ENCODE results near the genes IL4 and AFF4.

DNA sequence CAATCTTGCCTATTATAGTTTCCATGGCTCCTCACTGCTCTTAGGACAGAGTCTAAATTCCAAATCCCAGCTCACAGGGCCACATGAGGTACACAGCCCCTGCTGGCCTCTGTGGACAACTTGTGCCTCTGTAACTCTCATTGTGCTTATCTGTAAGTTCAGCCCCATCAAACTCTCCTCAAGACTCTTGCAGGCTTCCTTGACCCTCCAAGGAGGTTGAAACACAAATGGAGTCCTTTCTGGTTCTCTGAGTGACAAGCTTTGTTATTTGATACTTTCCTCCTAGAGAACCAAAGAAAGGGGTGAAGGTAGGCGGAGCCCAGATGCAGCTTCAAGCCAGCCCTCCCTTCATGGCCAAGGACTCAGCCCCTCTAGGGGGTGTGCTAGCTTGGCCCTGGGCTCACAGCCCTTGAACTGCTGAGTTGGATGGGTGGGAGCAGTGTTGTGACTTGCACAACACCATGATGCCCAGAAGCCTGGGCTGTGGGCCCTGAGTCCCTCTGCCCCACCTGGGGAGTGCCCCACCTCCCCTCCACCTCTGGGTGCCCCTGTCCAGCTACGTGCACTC is 15.8 kb upstream of the SLC22A4 start:
- RRBS: no CpG with 5 or more reads among the region's 2 CpGs

GRCh38 chr5:132385015-132385507 is 15.6 kb downstream of the SLC22A5 start:
- RRBS: no CpG with 5 or more reads among the region's 14 CpGs

GRCh38 chr5:132392293-132392790 is 22.8 kb downstream of the SLC22A5 start:
- RRBS: no CpG with 5 or more reads among the region's 8 CpGs

- RRBS: no CpG with 5 or more reads among the region's 2 CpGs
Measured at GRCh38 chr5:132415090-132415398, 45.5 kb downstream of the SLC22A5 start.

- RRBS: no CpG with 5 or more reads among the region's 16 CpGs
Measured at GRCh38 chr5:132440209-132440873, 50.2 kb downstream of the IRF1 start.

GRCh38 chr5:132457979-132458613 is 32.5 kb downstream of the IRF1 start:
- RRBS: no CpG with 5 or more reads among the region's 4 CpGs

- RRBS: no CpG with 5 or more reads among the region's 8 CpGs
Measured at GRCh38 chr5:132462512-132463085, 28.0 kb downstream of the IRF1 start.

- RRBS: no CpG with 5 or more reads among the region's 9 CpGs
Measured at GRCh38 chr5:132469443-132470496, 20.8 kb downstream of the IRF1 start.

- RRBS: 2% methylated on average over 2 of the region's 25 CpGs
Measured at GRCh38 chr5:132496131-132496697, 5.6 kb upstream of the IRF1 start.

DNA sequence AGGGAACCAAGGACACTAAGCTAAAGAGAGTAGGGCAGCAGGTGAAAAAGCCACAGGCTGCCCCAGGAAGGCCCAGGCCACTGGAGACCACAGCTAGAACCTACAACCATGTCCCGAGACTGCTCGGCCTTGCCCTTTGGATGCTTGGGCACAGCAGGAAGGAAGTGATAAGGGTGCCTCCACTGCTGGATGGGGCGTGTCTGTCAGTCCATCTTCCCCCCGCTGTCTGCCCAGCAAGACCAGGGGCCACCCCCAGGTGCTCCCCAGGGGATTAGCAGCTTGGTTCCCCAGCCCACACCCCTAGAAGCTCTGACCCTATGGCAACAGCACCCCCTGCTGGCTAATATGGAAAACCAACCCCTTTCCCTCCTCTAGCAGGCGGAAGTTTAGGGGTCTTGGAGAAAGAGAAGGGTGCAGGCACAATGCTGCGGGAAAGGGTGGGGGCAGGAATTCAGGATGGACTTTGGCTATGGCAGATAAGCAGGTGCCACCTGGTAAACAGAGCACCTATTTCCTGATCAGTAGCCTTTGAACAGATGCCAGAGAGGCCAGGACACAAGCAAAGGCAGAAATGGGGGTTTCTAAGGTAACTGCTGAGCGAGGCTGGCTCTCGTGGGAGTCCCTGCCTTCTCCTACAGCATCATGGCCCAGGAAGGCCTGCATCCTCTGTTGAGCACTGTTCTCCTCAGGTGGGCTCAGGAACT is 10.6 kb upstream of the IRF1 start:
- RRBS: no CpG with 5 or more reads among the region's 8 CpGs

DNA sequence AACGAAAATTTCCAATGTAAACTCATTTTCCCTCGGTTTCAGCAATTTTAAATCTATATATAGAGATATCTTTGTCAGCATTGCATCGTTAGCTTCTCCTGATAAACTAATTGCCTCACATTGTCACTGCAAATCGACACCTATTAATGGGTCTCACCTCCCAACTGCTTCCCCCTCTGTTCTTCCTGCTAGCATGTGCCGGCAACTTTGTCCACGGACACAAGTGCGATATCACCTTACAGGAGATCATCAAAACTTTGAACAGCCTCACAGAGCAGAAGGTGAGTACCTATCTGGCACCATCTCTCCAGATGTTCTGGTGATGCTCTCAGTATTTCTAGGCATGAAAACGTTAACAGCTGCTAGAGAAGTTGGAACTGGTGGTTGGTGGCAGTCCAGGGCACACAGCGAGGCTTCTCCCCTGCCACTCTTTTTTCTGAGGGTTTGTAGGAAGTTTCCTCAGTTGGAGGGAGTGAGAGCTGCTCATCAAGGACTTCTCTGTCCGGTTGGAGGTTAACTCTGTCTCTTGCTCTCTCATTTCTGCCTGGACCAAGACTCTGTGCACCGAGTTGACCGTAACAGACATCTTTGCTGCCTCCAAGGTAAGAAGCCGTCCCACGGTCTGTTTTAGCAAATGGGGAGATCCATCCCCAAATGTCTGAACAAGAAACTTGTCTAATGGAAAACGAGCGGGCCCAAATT is at the start of gene IL4:
TSS of gene IL4 (plus strand) at position 85 of the 702 bp plus-strand sequence.
- RRBS: no CpG with 5 or more reads among the region's 16 CpGs

DNA sequence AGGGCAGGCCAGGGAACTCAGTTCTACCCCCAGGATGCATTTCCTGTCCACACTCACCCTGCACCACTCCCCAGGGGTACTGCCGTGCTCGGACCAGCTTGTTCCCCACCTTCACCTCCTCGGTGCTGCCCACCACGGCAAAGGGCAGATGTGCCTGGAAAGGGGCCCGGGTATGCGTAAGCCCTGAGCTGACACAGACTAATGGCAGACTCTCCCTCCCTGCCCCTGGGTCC is 14.4 kb downstream of the CCNI2 start:
- RRBS: no CpG with 5 or more reads among the region's 6 CpGs

GRCh38 chr5:132782151-132782580 is 5.1 kb upstream of the SEPTIN8 start:
- RRBS: no CpG with 5 or more reads among the region's 6 CpGs

GRCh38 chr5:132807010-132807731 is 5.9 kb upstream of the SOWAHA start:
- RRBS: 73% methylated on average over 3 of the region's 11 CpGs

DNA sequence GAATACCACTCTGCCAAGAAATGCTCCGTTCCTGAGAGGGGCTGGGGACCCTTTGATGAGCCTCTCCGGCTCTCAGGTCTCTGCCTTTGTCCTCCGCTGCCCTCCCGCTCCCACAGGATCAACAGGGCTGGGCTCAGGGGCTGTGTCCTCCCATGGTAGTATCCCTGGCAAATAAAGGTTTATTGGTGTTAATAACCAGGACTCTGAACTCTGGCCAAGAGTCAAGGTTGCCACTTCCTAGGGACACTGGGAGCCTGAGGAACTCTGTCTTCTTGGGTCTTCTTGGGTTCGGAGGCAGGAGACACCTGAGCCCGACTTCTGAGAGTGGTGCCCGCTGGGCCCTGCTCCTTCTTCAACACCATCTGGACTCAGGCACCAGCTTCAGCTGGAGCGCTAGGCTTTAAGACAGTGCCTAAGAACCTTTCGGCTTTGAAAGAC is 1.0 kb upstream of the SHROOM1 start:
- RRBS: no CpG with 5 or more reads among the region's 9 CpGs

- RRBS: no CpG with 5 or more reads among the region's 5 CpGs
Measured at GRCh38 chr5:132892954-132893325, 19.5 kb downstream of the LEAP2 start.

- RRBS: no CpG with 5 or more reads among the region's 7 CpGs
Measured at GRCh38 chr5:132936873-132937328, 26.5 kb downstream of the AFF4 start.

DNA sequence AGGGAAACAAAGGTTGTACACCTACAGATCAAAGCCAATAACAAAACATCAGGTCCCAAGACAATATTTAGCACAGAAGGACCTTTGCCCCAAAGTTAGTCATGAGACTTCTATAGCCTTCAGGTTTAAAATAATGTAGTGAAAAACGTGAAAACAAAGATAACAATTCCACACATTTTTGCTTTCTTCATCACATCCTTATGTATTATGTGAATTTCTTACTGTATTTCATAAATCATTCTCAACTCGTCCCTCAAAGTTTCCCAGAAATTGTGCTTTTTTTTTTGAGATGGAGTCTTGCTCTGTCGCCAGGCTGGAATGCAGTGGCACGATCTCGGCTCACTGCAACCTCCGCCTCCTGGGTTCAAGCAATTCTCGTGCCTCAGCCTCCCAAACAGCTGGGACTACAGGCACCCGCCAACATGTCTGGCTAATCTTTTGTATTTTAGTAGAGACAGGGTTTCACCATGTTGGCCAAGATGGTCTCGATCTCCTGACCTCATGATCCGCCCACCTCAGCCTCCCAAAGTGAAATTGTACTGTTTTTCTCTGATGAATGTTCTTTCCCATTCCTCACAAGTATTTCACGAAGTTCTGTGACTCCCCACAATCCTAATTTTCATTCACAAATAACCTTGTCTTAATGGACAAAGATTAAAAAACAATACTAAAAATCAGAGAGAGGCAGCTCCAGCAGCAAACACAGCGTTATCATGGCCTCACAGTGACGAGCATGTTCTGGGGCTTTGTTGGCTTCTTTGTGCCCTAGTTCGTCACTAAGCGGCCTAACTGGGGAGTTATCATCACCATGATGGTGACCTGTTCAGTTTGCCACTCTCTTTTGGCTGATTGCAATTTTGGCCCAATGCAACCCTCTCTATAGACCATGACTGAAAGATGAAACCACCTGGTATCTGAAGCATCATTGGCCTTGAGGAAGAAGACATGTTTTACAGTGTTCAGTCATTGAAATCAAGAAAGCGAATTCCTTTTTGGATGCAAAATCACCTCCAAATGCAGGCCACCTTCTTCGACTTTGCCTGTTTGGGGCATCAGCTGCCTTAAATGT is 15.3 kb downstream of the AFF4 start:
- RRBS: no CpG with 5 or more reads among the region's 17 CpGs

- RRBS: 7% methylated on average over 59 of the region's 104 CpGs
Measured at GRCh38 chr5:132963187-132964282, at the start of gene AFF4. Gene AFF4, minus strand, starts transcription at chr5:132963634.

DNA sequence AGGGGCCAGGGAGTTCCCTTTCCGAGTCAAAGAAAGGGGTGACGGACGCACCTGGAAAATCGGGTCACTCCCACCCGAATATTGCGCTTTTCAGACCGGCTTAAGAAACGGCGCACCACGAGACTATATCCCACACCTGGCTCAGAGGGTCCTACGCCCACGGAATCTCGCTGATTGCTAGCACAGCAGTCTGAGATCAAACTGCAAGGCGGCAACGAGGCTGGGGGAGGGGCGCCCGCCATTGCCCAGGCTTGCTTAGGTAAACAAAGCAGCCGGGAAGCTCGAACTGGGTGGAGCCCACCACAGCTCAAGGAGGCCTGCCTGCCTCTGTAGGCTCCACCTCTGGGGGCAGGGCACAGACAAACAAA is 28.9 kb downstream of the FSTL4 start:
- RRBS: no CpG with 5 or more reads among the region's 19 CpGs

Data from NB4 (cell line).